Measurements from ENCODE around the genes PRSS2, TRPV6, LLCFC1 and OR6B1.

DNA sequence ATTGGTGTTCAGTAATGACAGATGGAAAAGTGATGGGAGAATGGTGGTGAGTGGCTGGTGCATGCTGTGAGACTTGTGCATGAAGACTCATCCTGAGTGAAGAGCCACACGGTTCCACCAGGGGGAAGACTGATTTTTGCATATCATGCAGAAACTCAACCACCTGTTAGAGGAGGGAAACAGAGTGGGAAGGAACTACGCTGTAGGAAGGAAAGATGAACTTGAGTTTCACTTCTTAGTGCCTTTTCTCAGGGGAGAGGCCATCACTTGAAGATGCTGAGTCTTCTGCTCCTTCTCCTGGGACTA, 9.3 kb upstream of the PRSS1 start:
- PRO-cap, 2 experiments: no peak in any of the 2 experiments

- PRO-cap, 2 experiments: no peak in any of the 2 experiments
These were observed at the start of gene PRSS2 for GRCh38 chr7:142770692-142771060. Gene PRSS2 (plus strand): TSS chr7:142770970.

DNA sequence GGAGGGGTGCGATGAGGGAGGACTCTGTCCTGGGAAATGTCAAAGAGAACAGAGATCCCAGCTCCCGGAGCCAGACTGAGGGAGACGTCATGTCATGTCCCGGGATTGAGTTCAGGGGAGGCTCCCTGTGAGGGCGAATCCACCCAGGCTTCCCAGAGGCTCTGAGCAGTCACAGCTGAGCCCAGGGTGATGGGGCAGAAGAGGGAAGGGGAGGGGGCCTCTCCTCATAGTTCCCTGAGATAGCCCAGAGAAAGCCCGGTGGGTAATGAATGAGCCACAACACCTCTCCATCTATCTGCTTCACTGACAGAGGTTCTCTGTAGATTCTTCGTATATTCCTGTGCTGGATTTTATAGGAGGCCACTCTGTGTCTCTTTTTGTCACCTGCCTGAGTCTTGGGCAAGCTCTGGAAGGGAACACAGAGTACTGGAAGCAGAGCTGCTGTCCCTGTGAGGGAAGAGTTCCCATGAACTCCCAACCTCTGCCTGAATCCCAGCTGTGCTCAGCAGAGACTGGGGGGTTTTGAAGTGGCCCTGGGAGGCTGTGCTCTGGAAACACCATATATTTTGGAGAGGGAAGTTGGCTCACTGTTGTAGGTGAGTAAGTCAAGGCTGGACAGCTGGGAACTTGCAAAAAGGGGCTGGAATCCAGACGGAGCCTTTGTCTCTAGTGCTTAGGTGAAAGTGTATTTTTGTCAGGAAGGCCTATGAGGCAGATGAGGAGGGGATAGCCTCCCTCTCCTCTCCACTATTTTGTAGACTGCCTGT, 16.5 kb downstream of the PRSS2 start:
- PRO-cap, 2 experiments: no peak in any of the 2 experiments

- PRO-cap, 2 experiments: no peak in any of the 2 experiments
These were observed 24.5 kb downstream of the PRSS2 start for GRCh38 chr7:142795082-142795931.

- PRO-cap, 2 experiments: no peak in any of the 2 experiments
These were observed 36.9 kb downstream of the PRSS2 start for GRCh38 chr7:142807568-142808234.

GRCh38 chr7:142885414-142886173, at the start of gene TRPV6:
Gene TRPV6 (minus strand): TSS chr7:142885745.
- PRO-cap, 2 experiments: no peak in any of the 2 experiments

GRCh38 chr7:142938323-142938744, 950 bp upstream of the LLCFC1 start:
- PRO-cap, 2 experiments: no peak in any of the 2 experiments

GRCh38 chr7:142939330-142939773, at the start of gene LLCFC1:
Gene LLCFC1 (plus strand): TSS chr7:142939484.
- PRO-cap, 2 experiments: no peak in any of the 2 experiments

DNA sequence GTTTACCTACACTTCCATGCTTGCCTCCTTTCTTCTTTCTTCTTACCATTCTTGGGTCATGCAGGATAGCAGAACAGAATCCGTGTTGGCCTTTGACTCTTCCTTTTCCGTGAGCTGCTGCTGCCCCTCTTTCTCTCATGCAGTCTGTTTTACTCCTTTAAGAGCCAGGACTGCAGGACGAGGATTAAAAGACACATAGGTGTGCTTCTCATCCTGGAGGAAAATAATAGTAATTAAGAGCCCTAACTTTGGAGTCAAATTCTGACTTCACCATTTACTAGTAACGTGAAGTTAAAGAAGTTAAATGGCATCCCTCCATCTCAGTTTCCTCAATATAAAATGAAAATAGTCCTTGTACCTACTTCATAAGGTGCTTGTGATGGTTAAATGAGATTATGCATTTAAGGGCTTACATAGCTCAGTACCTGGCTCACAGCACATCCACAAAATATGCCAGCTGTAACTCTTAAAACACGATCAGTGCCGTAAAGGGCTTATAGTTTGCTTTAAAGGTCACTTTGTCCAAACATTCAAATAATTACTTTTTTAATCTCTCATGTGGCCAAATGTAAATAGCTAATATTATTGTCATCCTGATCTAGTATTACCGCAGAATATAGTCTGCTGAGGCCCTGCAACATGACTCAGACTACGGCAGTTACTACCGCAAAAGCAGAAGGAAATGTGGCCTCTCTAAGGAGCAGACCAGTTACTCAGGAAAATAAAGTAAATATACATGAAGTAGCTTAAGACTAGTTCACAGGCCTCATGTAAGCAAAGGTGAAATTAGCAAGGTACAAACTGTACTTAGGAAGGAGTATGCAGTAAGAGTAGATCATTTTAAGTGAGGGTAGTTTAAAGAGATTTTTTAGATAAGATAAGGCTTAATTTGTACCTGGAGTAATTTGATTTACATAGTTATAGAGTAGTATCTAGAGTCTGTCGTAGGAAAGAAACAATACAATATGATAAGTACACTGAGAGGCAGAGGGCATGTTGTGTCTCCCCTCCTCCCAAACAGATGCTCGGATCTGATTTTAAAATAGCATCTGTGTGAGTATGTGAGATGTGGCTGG, 12.9 kb downstream of the CASP2 start:
- PRO-cap, 2 experiments: no peak in any of the 2 experiments

DNA sequence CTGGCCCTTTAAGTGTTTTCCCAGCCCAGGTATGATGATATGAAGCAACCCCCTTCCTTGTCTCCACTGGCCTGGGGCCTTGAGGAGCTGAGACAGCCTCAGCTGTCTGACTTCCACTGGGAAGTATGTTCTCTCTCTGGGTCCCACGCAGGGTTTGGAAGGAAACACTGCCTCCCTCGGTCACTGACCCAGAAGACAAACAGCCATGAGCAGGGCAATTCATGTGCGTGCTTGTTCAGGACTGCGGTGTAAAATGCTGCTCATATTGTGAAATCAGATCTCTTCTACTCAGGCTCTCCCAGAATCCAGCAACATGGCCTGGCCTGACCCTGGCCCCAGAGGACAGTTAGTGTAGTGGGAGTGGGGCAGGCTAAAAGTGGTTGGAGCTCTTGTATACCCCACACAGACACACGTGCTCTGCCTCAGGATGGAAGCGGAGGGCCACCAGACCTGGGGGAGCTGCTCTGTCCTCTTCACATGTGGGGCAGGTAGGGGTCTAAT, 2.8 kb downstream of the CLCN1 start:
- PRO-cap, 2 experiments: peak in 1 of 2 experiments; most common plus-strand start position 401 of the sequence (in 1); most common minus-strand start position 156 of the sequence (in 1)

- PRO-cap, 2 experiments: no peak in any of the 2 experiments
These were observed 574 bp upstream of the EPHA1 start for GRCh38 chr7:143409222-143409638.

DNA sequence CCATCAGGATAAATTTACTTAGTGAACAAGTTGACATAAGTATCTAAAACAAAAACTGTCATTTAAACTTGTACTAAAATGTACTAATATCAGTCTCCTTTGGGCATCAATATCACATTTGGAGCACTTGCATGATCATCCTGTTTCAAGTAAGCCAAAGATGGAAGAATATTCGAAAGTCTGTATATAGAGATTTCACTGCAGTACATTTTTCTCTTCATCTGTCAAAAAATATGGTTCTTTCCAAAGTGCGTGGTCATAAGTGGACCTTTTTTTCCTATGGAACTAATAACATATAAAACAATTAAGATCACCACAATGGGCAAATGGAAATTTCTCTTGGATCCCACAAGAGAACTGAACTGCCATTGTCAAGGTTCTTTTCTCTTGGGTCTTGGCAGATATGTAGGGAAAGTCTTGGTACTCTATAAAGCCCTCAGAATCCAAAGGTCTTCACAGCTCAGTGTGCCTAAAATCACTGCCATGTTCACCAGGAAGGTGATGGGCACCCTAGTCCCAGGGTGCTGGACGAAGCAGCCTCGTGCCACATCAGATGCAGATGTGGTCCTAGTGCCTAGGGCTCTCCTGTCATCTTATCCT, at the start of gene OR6B1:
Gene OR6B1 (plus strand): TSS at position 446 of the 600 bp plus-strand sequence.
- PRO-cap, 2 experiments: no peak in any of the 2 experiments

DNA sequence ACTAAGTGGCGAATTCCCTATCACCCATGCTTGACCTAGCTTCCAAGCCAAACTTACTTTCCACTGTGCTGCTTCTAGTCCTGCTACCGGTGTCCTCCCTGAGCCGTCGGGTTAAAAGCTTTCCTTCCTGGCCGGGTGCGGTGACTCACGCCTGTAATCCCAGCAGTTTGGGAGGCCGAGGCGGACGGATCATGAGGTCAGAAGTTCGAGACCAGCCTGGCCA, 332 bp upstream of the TPK1 start:
- PRO-cap, 2 experiments: no peak in any of the 2 experiments

GRCh38 chr7:147833657-147833856, 757.0 kb upstream of the C7orf33 start:
- PRO-cap, 2 experiments: no peak in any of the 2 experiments

GRCh38 chr7:148299357-148299912, 291.1 kb upstream of the C7orf33 start:
- PRO-cap, 2 experiments: no peak in any of the 2 experiments

- PRO-cap, 2 experiments: no peak in any of the 2 experiments
These were observed 10.1 kb upstream of the CUL1 start for GRCh38 chr7:148688540-148689113.

DNA sequence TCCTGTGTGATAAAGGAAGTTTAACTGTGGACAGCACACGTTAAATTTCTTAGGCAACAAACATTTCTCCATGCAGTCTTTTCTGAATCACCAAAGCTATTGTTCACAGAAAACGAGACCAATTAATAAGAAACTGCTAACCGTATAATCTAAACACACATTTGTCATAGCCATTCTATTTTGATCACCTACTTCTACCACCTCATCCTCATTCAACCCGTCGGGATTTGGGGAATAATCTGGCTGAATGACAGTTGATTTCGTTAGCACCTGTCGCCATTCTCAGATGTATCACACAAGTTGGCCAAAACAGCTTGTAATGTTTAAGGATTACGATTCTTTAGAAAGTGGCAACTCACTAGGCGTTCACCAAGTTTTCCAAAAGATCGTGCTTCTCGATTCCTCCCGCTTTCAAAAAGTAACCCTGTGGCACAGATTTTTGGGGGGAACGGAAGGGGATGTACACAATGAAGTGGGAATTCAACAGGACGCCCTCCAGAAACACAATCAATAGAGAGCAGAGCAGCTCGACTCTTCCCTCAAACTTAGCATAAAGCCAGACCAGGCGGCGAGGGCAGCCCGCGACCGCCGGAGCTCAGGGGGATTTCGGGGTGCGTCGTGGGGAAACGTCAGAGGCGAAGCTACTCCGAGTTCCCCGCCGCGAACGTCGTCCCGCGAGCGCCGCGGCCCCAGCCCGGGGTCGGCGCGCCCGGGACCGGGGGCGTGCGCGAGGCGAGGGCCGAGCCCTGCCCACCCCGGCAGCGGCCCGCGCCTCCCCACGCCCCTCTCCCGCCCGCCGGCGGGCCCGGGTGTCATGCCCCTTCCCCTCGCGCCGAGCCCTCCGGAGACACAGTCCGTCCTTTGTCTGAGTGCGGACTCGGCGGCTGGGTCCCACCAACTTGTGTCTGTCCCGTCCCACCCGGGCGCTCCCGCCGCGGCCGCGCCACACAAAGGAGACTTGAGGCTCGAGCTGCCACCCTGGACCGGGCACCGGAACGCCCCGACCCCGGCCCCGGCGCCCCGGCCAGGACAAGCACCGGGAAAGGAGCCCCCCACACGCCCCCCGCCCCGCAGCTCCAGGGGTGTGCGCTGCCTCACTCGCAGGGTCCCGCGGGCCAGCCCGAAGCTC, 889 bp downstream of the EZH2 start:
- PRO-cap, 2 experiments: no peak in any of the 2 experiments

GRCh38 chr7:148979693-148980250, 48.5 kb downstream of the PDIA4 start:
- PRO-cap, 2 experiments: no peak in any of the 2 experiments

DNA sequence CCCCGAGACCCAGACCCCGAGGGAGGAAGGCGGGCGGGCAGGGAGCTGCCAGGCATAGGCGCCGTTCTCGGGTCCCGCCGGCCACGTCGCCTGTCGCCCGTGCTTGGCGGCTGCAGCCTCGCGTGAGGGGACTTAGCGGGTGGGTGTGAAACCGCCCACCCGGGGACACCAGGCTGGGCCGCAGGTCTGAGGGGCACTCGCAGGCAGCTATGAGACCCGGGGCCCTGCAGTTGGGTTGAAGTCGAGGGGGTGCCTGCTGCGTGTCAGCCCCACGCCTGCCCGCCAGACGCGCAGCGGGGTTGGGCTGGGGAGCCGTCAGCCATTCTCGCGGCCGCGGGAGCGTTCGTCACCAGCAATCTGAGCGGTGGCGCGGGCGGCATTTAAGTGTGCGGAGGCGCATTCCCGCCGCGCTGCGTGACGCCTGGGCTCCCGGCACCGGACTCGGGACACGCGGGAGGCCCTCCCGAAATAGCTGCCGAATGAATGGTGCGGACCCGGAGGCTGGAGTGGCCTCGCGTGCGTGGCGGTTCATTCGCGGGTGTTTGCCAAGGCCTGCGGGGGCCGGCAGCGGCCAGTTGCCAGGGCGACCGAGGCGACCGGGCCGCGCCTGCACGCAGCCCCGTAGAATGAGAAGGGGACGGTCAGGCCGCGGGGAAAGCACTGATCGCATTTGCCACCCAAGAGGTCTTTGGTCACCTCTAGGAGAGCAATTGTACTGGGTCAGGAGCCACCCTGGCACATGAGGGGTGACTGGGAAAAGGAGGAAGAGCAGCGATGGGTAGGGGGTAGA, 740 bp downstream of the ZNF398 start:
- PRO-cap, 2 experiments: peak in 2 of 2 experiments; most common minus-strand start position 105 of the sequence (in 2)

GRCh38 chr7:149178653-149178961, 16.7 kb upstream of the ZNF282 start:
- PRO-cap, 2 experiments: no peak in any of the 2 experiments